Parietal lobe (tissue), 2 donors: Measurements from ENCODE around the genes RIMKLB and CLEC2D.

DNA sequence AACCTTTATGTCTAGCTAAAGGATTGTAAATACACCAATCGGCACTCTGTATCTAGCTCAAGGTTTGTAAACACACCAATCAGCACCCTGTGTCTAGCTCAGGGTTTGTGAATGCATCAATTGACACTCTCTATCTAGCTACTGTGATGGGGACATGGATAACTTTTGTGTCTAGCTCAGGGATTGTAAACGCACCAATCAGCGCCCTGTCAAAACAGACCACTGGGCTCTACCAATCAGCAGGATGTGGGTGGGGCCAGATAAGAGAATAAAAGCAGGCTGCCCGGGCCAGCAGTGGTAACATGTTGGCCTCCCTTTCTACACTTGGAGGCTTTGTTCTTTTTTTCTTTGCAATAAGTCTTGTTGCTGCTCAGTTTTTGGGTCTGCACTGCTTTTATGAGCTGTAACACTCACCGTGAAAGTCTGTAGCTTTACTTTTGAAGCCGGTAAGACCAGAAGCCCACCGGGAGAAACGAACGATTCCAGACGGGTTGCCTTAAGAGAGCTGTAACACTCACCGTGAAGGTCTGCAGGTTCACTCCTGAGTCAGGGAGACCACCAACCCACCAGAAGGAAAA, 9.1 kb upstream of the SLC2A14 start:
- RAMPAGE, long total RNA = no peak

DNA sequence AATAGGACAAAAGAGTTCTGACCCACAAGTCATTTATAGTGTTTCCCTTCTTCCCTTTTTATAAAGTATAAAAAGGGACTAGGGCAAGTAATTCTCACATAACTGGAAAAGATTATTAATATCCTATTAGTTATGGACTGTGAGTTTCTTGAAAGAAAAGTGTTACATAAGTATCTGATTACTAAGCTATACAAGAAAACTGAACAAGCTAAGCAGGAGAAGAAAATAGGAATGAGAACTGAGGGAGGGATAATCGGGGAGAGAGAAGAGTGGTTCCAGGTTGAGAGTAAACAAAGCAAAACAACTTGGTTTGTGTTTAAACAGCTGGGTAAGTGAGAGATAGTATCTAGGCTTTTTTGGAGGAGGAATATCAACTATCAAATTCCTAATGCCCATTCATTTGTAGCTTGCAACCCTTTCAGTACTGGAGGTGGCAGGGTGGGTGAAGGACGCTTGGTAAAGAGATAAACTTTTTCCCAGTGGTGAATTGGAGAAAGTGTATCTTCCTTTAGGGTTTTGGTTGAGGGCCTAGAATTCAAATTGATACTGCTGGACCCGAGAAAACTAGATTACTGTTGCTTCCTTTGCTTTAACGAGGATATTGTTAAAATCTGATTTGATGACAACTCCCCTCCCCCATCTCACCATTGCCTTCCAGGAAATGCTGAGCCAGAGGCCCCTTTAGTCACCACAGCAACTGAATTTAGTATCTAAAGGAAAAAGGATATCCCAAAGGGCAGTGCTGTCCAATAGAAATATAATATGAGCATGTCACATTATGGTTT, 1.9 kb upstream of the SLC2A3 start:
- RAMPAGE, long total RNA = no peak

GRCh38 chr12:7994422-7995272, 37.9 kb upstream of the FOXJ2 start:
- RAMPAGE, long total RNA = no peak

- RAMPAGE, long total RNA = no peak
Measured at GRCh38 chr12:8227896-8228446, 553 bp upstream of the FAM90A1 start.

DNA sequence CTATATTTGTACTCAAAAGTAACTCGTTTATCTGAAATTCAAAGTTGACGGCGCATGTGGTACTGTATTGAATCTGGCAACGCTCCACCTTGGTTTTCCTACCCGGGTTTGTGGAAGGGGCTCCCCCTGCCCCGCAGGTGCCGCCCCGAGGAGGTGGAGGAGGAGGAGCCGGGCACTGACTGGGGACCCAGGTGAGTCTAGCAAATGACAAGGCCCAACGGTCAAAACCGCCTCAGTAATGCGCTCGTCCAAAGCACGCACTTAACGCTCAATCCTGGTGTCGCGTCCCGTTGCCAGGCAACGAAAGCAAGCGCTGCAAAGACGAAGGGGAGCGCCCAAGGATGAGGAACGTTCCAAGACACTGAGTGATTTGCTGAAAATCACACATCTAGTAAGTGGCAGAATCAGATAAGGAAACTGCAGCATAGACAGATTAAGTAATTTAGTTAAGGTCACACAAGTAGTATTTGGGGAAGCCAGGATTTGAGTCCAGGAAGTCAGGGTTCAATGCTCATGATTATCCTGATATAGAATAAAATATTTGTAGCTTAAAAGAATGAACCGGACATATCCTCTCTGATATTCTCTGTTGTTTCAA, 24.0 kb upstream of the CLEC4E start:
- RAMPAGE, long total RNA = no peak

GRCh38 chr12:8658452-8658806, 4.2 kb downstream of the MFAP5 start:
- RAMPAGE, long total RNA = no peak

- RAMPAGE, long total RNA = no peak
Measured at GRCh38 chr12:8696775-8697011, 1.1 kb upstream of the RIMKLB start.

DNA sequence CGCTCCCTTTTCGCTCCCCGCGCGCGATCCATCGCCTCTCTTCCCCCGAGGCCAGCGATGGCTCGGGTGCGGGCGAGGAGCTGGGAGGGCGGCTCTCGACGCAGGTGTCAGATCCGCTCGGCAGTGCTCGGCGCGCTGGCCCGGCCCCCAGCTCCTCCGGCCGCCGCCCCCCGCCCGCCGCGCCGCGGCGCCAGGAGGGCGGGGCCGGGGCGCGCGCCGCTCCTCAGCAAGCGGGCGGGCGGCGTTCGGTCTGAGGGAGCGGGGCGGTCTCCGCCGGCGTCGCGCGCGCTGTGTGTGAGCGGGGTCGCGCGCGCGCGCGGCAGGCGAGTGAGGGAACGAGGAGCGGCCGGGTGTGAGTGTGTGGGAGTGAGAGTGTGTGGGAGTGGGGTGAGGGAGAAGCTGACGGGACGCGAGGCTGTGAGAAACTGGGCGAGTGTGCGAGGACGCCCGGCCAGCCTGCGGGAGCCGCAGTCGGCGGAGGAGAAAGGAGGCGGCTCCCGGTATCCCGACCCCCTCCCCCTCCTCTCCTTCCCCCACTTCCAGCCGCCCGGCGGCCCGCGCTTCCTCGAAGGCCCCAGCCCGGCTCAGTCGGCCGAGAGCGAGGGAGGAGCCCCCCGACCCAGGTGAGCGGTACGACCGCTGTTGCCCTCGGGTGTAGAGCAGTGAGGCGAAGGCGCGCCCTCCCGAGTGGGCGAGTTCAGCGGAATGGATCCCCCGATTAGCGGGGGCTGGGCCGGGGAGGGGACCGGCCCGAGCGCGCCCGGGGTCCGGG, at the start of gene RIMKLB:
Gene RIMKLB (plus strand): TSS at position 317 of the 772 bp plus-strand sequence.
- RAMPAGE, long total RNA = start-site peak on the plus strand centred at position 340 of the sequence, 108 bp wide, 838 and 523 reads in 2 replicates

GRCh38 chr12:8780106-8780471, 42.3 kb upstream of the A2ML1 start:
- RAMPAGE, long total RNA = no peak

- RAMPAGE, long total RNA = no peak
Measured at GRCh38 chr12:8788126-8788643, 34.2 kb upstream of the A2ML1 start.

DNA sequence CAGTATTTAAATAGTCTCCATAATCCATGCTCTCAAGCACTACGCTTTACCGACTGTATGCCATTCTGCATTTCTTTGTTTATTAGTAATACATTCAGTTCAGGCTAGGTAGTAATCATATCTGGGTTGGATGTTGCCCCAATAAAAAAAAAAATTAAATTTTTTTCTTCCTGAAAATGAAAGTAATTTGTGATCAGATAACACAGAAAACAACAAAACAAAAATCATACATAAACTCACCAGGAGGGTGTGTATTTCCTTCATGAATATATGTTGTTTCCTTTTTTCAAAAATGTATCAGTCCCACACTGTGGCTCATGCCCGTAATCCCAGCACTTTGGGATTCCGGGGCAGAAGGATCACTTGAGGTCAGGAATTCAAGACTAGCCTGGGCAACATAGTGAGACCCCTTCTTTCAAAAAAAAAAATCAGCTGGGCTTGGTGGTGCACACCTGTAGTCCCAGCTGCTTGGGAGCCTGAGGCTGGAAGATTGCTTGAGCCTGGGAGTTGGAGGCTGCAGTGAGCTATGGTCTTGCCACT, 1.5 kb upstream of the M6PR start:
- RAMPAGE, long total RNA = no peak

- RAMPAGE, long total RNA = no peak
Measured at GRCh38 chr12:9076607-9077337, 38.9 kb downstream of the A2M start.

GRCh38 chr12:9092537-9092736, 23.3 kb downstream of the A2M start:
- RAMPAGE, long total RNA = no peak

- RAMPAGE, long total RNA = no peak
Measured at GRCh38 chr12:9119295-9119644, 3.6 kb upstream of the A2M start.

DNA sequence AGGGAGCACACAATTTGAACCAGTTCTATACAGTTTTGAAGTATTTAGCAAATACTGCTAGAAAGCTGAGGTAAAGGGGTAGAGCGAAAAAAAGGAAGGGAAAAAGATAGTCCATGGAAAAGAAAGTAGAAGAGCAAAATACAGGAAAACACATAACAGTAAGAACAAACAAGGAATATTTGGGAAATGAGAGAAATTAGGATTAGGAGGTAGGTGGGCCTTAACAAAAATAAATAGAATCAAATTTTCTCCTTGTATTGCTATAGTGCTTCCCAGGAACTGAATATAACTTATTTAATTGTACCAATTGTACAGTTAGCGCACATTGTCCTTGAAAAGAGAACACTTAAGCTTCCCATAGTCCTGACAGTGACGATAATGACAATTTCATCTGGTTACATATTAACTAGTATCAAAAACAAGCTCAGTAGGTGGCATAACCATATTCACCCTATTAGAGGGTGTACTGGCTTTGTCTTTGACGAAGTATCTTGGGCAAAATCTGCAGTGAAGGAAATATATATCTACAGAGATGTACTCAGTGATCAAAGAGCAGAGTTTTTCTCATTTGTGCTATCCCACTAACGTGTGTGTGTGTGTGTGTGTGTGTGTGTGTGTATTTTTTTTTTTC, 4.7 kb upstream of the A2M start:
- RAMPAGE, long total RNA = no peak

- RAMPAGE, long total RNA = no peak
Measured at GRCh38 chr12:9364027-9365417, 156.3 kb upstream of the PZP start.

DNA sequence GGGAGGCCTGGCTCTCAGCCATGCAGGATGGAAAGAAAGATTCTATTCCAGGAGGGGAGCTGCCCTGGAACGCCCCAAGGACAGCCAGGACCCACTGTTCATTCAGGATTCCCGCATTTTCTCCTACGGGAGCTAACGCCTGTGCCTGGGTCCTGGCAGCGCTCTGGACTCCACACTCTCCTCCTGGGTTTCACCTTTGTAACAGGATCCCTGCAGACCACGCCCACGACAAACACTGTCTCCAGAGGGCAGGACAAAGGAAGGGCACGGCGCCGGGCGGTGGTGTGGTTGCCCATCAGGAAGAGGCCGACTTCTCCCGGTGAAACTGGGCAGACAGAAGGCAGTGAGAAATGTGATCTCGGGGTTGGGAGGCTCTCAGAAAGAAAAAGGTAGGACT, 189.3 kb downstream of the KLRB1 start:
- RAMPAGE, long total RNA = no peak

- RAMPAGE, long total RNA = no peak
Measured at GRCh38 chr12:9669421-9669898, at the start of gene CLEC2D. Gene CLEC2D, plus strand, starts transcription at chr12:9669713.

- RAMPAGE, long total RNA = no peak
Measured at GRCh38 chr12:9732481-9732849, 28.2 kb downstream of the CD69 start.

- RAMPAGE, long total RNA = no peak
Measured at GRCh38 chr12:9738923-9739694, 21.6 kb downstream of the CD69 start.